ENCODE measurements around a stretch of chr5.

- PRO-cap, 3 experiments: no peak in any of the 3 experiments
- RAMPAGE, long total RNA, 4 experiments: no peak in any of the 4 experiments
- RRBS: 72% methylated on average over 2 of the region's 29 CpGs
Observed at GRCh38 chr5:178228590-178229956, 3.5 kb downstream of the PHYKPL start.

DNA sequence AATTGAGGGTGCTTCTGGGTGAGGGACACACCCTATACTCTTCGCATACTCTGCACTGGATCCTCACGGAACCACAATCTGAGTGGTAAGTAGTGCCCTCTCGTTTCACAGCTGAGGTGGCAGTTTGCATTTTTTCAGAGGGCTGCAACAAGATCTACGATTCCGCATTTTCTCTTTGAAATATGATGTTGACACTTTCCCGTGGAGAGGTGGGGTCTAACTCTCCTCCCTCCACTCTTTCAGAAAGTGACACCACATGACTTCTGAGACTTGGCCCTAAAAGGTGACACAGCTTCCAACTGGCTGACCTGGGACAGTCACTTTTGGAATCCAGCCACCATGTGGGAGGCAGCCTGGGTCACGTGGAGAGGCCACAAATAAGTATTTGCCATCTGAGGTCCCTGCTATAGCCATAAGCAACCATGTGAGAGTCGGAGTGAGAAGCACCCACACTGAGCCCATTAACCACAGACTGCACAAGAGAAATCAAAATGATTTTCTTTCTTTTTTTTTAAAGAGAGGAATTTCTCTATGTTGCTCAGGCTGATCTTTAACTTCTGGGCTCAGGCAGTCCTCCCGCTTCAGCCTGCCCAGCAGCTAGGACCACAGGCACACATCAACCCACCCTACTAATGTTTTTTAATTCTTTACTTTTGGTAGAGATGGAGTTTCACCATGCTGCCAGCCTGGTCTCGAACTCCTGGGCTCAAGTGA lies 4.1 kb upstream of the PHYKPL start:
- PRO-cap, 3 experiments: peak in 2 of 3 experiments; most common plus-strand start position 413 of the sequence (in 2)
- RAMPAGE, long total RNA, 4 experiments: no peak in any of the 4 experiments
- RRBS: no CpG with 5 or more reads among the region's 10 CpGs

DNA sequence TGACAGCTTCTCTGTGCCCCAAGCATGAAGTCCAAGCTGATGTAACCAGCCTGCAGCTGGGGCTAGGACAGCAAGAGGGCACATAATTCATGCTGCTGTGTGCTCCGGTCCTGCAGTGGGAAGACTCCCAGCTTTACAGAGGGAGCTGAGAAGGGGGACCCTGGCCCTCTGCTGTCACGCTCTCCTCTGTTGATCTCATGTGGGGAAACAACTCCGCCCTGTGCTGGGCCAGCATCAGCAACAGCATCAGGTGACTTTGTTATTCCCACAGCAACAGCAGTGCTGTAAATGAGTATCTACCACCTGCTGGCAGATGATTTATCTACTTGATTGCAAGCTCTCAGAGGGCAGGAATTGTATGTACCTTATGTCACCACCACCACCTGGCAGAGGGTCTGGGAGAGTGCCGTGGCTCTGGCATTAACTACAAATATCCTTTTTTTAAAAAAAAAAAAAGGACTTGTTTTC lies 176.2 kb downstream of the COL23A1 start:
- PRO-cap, 3 experiments: no peak in any of the 3 experiments
- RAMPAGE, long total RNA, 4 experiments: no peak in any of the 4 experiments
- RRBS: no CpG with 5 or more reads among the region's 4 CpGs

GRCh38 chr5:178589006-178589594 lies 1.1 kb downstream of the COL23A1 start:
- PRO-cap, 3 experiments: no peak in any of the 3 experiments
- RAMPAGE, long total RNA, 4 experiments: no peak in any of the 4 experiments
- RRBS: no CpG with 5 or more reads among the region's 30 CpGs

- PRO-cap, 3 experiments: no peak in any of the 3 experiments
- RAMPAGE, long total RNA, 4 experiments: no peak in any of the 4 experiments
- RRBS: no CpG with 5 or more reads among the region's 8 CpGs
Observed at GRCh38 chr5:178832954-178833325, 26.8 kb upstream of the ZNF354B start.

DNA sequence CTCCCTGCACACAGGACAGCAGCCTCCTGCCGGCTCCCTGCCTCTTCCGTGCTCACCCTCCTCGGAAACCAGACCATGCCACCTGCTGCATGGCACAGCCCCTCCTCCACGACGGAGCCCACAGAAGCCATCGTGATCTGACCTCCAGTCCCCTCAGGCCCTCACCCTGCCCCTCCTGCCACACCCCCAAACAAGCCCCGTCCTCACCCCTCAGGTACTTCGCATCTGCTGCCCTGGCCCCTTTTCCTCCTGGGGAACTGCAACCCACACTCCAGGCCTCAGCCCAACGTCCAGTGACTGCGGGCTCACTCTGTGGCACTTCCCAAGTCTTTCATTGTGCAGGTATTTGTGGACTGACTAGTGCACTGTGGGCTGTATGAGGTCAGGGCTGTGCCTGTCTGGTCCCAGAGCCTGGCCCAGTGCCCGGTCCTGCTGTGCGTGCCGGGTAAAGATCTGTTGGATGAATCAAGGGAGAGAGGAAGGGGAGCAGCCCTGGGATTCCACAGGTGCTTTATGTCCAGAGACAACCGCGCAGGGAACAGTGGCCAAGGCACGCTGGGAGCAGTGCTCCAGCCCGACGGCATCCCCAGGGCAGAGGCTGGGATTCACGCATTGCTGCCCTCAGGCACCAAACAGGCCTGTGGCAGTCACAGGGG lies 86.1 kb downstream of the ADAMTS2 start:
- PRO-cap, 3 experiments: peak in 1 of 3 experiments; most common minus-strand start position 299 of the sequence (in 1)
- RAMPAGE, long total RNA, 4 experiments: no peak in any of the 4 experiments
- RRBS: 24% methylated on average over 1 of the region's 19 CpGs

- PRO-cap, 3 experiments: peak in 2 of 3 experiments; most common plus-strand start chr5:179475629 (in 1); most common minus-strand start chr5:179475458 (in 1)
- RAMPAGE, long total RNA, 4 experiments: no peak in any of the 4 experiments
- RRBS: no CpG with 5 or more reads among the region's 23 CpGs
Observed at GRCh38 chr5:179475138-179475856, 75.1 kb upstream of the RUFY1 start.

GRCh38 chr5:179598500-179599377 lies 24.7 kb downstream of the HNRNPH1 start:
- PRO-cap, 3 experiments: no peak in any of the 3 experiments
- RAMPAGE, long total RNA, 4 experiments: no peak in any of the 4 experiments
- RRBS: 100% methylated on average over 1 of the region's 20 CpGs

- PRO-cap, 3 experiments: no peak in any of the 3 experiments
- RAMPAGE, long total RNA, 4 experiments: no peak in any of the 4 experiments
- RRBS: 74% methylated on average over 2 of the region's 21 CpGs
Observed at GRCh38 chr5:179606862-179607690, 16.4 kb downstream of the HNRNPH1 start.

DNA sequence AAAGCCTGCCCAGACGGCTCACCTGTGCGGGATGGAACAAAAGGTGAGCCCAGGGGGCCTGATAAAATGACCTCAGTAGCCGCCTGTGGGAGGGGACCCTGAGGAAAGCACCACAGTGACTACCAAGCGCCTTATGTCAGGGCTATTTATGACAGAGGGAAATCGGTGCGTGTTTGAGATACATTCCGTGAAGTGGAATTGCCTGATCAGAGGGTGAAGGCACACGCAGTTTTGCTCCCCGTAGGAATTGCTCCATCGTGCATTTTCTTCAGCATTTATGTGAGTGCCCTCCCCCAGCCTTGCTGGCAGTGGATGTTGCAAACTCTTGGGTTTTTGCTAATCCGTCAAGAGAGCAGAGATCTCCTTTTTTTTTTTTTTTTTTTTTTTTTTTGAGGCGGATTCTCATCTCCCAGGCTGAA lies 22.4 kb downstream of the CBY3 start:
- PRO-cap, 3 experiments: no peak in any of the 3 experiments
- RAMPAGE, long total RNA, 4 experiments: no peak in any of the 4 experiments
- RRBS: no CpG with 5 or more reads among the region's 12 CpGs

DNA sequence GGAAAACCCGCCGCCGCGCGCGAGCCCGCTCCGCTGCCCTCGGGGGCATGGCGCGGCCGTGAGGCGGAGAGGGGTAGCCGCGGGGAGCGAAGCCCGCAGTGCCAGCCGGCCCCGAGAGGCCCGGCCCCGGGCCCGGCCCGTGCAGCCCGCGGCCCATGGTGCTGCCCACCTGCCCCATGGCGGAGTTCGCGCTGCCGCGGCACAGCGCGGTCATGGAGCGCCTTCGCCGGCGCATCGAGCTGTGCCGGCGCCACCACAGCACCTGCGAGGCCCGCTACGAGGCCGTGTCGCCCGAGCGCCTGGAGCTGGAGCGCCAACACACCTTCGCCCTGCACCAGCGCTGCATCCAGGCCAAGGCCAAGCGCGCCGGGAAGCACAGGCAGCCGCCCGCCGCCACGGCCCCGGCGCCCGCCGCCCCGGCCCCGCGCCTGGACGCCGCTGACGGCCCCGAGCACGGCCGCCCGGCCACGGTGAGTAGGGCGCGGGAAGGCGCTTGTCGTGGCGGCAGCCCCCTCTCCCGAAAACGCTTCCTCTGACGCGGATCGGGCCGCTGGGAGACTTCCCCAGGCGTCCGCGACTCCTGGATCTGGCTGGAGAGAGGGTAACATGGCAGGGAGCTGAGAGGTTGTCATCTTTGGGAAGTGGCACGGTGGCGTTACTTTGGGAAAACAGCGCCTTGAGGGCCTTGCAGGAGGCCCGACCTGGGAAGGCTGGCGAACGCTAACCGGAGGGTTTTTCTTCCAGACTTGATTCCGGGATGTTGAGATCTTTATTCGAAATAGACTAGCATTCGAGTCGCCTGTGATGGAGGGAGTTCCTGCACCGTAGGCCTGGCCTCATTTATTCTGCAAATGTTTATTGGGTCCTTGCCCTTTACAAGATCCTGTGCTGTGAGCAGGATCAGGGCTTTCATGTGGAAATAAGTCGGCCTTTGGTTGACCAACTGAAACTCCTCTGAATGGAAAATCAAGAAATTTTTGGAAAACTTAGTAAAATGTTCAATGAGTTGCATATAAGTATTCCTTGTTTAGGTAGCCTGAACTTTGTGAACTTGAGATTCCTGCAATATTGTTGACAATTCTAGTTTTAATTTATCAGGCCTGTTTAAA lies 690 bp downstream of the MAML1 start:
- PRO-cap, 3 experiments: peak in 3 of 3 experiments; most common plus-strand start position 182 of the sequence (in 3); most common minus-strand start position 847 of the sequence (in 3)
- RAMPAGE, long total RNA, 4 experiments: no peak in any of the 4 experiments
- RRBS: under 1% methylated on average over 27 of the region's 98 CpGs

- PRO-cap, 3 experiments: no peak in any of the 3 experiments
- RAMPAGE, long total RNA, 4 experiments: no peak in any of the 4 experiments
- RRBS: no CpG with 5 or more reads among the region's 8 CpGs
Observed at GRCh38 chr5:179775786-179776343, 17.9 kb upstream of the LTC4S start.

DNA sequence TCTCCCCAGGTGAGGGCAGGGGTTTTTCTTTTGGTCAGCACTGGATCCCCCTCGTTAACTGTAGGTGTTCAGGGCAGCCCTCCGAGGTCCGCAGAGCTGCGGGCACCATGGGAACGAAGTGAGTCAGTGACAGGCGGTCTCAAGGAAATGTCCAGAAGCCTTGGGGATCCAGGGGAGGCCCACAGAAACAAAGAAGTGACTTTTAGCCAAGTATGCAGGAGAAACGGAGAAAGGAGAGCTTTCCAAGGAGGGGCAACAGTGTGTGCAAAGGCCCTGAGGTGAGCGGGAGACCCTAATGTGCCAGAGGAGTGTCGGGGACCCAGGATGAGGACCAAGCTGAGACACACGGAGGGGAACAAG lies 3.1 kb downstream of the LTC4S start:
- PRO-cap, 3 experiments: no peak in any of the 3 experiments
- RAMPAGE, long total RNA, 4 experiments: no peak in any of the 4 experiments
- RRBS: no CpG with 5 or more reads among the region's 10 CpGs

GRCh38 chr5:179797546-179798230 lies 3.9 kb downstream of the LTC4S start:
- PRO-cap, 3 experiments: no peak in any of the 3 experiments
- RAMPAGE, long total RNA, 4 experiments: no peak in any of the 4 experiments
- RRBS: 91% methylated on average over 15 of the region's 40 CpGs

DNA sequence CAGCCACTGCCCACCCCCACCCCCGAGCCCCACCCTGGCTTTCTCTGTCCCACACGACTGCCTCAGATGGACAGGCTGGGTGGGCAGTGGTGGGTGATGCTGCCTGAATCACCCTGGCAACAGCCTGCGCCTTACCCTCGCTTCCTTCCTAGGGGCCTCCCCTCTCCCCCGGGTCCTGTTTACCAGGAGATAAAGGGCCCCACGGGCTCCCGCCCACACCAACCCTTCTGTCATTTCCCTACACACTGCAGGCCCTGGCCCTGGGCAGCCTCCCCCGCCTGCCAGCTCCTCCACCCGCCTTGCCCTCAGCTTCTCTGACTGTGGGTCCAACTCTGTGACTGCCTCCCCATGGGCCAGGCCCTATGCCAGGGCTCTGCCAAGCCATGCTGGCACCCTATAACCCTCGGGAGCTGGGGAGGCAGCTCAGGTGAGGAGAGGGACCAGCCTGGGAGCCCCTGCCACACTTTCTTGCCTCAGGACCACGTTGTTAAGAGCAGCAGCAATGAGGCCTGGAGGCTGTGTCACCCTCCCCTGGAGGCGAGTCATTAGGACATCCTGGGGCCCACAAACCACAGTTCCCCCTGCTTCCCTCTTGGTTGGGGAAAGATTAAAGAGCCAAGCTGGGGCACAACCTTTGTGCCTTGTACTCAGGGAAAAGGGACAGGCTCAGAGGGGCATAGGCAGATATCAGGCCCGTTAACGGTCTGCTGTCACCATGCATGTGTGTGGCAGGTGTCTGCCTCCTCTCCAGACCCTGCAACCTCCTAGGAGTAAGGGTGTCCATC lies 2.9 kb downstream of the MGAT4B start:
- PRO-cap, 3 experiments: no peak in any of the 3 experiments
- RAMPAGE, long total RNA, 4 experiments: no peak in any of the 4 experiments
- RRBS: no CpG with 5 or more reads among the region's 14 CpGs

- PRO-cap, 3 experiments: peak in 3 of 3 experiments; most common plus-strand start chr5:179821531 (in 1); most common minus-strand start chr5:179821532 (in 2)
- RAMPAGE, long total RNA, 4 experiments: no peak in any of the 4 experiments
- RRBS: under 1% methylated on average over 21 of the region's 47 CpGs
Observed at GRCh38 chr5:179821429-179822636, 1.1 kb downstream of the SQSTM1 start.

GRCh38 chr5:179835866-179836491 lies 15.3 kb downstream of the SQSTM1 start:
- PRO-cap, 3 experiments: peak in 1 of 3 experiments; most common plus-strand start chr5:179836240 (in 1)
- RAMPAGE, long total RNA, 4 experiments: no peak in any of the 4 experiments
- RRBS: no CpG with 5 or more reads among the region's 7 CpGs

- PRO-cap, 3 experiments: no peak in any of the 3 experiments
- RAMPAGE, long total RNA, 4 experiments: start-site peak on the minus strand in 1 of 4 experiments, at chr5:179862387-179862528 at its widest, 52 reads per replicate
- RRBS: no CpG with 5 or more reads among the region's 8 CpGs
Observed at GRCh38 chr5:179862046-179862978, 3.7 kb upstream of the MRNIP start.

- PRO-cap, 3 experiments: peak in 1 of 3 experiments; most common minus-strand start chr5:179959786 (in 1)
- RAMPAGE, long total RNA, 4 experiments: no peak in any of the 4 experiments
- RRBS: no CpG with 5 or more reads among the region's 8 CpGs
Observed at GRCh38 chr5:179959597-179959999, 51.9 kb upstream of the TBC1D9B start.

DNA sequence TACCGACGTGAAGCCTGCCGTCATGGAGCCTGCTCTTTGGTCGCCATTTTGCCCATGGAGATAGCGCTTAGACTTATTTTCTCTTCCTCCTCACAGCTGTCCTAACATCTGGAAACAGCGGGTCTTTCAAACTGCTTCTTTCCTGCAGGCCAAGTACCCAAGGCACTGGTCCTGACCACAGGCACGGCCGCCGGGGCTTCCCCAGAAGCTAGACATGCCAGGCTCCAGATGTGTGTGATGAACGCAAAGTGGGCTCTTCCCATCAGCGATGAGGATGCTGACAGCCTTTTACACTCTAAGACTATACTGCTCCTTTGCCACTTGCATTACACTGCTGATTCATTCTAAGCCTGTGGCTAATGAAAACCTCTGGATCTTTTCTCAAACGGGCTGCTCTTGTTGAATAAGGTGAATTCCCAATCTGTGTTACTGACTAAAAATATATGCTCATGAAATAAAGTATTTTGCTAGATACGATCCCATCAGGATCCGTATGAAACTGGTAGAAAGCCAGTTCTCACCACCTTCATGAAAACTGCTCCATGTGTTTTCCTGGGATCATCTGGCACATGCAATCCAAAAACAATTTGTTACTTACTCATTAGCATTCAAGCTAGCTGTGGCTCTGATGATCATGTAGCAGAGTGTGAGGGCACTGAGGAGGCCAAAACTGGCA lies 55.3 kb upstream of the TBC1D9B start:
- PRO-cap, 3 experiments: no peak in any of the 3 experiments
- RAMPAGE, long total RNA, 4 experiments: no peak in any of the 4 experiments
- RRBS: no CpG with 5 or more reads among the region's 14 CpGs